ENCODE data around the gene ERAP2.

DNA sequence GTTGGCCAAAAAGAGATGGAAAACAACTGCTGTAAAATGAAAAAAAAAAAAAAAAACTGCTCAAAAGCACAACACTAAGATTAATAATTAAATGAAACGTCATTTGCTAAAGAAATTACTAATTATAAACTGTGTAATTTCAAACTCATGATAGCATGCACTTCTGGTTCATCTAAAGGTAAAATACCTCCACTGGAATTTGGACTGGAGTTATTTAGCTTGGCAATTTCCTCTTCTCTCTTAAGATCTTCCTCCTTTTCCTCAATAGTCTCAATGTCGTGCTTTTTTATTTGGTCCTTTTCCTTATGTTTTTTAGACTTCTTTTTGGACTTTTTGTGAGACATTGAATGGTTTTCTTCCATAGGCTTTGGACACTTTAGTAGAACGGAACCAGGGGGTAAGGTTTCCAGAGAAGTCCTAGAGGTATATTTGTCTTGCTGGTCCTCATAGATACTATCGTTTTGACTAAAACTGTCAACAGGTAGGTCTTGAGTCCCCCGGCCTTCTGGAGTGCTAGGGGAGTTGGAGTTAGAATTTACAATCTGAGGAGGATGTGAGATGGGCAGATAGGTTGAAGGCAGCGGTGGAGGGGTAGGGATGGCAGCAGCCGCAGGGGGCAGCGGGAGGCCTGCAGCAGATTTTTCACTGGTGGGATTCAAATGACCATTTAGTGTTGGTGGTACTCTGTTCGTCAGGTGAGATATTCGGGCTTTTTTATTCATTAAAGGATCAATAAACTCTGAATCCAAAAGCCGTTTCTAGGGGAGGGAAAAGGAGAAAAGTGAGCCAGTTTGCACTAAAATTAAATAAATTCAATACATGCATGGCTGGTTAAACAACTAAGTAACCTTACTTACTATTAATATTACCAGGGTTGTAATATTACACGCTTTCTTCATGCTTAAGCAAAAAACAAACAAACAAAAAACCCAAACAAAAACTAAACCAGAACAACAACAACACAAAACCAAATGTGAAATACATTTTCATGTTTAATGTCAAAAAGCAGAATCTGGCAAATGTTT, 63.3 kb downstream of the ELL2 start:
- PRO-cap, result no peak

- PRO-cap, result unidirectional peak, minus-strand start at chr5:95928086
Observed at GRCh38 chr5:95928029-95928411, 33.6 kb downstream of the ELL2 start.

GRCh38 chr5:95930638-95931558, 30.8 kb downstream of the ELL2 start:
- PRO-cap, result no peak

DNA sequence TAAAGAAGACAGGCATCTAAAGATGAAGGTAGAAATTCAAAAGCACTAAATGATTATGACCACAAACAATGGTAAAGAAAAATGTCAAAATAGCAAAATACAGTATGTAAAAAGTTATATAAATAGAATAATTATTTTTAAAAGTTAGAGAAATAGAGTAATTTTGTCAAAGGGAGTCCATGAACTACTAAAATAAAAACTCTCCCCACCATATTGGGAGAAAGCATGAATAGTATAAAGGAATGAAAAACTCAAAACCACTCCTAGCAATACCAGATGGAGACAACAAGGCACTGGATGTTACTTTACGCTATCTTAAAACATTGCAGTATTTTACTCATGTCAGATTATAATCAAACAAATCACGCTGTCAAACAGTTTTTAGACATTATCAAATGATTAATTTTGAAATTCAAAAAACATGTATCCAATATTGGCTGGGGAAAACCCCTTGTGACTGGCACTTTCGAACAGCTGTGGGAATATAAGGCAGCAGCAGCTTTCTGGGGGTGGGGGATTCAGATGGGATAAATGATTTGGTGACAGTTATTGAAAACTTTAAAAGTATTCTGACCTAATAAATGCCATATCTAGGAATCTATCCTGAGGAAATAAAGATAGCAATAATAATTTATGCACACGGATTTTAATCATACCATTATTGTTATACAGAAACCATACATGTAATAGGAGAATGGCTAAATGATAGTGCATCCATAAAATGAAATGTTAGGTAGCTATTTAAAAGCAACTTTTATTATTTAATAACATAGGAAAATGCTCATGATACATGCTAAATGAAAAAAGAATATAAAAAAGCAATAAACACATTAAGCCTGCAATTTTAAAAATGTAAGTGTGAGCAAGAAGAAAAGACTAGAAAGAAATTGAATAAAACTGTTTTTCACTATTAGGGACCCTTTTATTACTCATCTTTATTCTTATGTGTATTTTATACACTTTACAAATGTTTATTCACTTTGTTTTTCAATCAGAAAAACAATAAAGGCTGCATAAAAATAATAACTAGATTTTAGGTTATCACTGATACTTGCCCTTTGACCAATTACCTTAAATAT, 28.6 kb downstream of the ELL2 start:
- PRO-cap, result no peak

DNA sequence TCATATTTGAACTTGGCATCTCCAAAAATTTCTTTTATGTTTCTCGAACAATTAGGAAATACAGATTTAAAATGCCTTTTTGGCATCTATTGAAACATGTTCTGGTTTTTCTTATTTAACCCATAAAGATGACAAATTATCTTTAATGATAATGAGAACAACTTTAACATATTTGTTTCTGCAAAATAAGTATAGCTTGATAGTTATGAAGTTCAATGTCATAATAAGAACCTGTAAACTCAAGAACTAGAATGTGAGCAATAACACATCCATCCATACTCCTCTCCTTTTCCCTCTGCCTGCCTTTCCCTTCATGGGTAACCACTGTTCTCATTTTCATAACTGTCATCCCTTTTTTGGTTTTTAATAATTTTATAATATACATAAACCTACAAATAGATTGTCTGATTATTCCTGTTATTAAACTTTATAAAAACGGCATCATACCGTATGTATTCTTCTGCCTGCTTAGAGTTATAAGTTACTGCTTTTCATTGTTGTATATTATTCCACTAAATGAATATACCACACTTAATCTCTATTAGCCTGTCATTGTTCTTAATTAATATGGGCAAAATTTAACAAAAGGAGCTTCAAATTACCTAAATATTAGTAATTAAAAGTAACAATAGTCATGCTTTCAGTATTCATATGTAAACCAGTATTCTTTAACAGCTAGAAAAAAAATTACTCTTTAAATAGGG, 26.7 kb downstream of the ELL2 start:
- PRO-cap, result no peak

DNA sequence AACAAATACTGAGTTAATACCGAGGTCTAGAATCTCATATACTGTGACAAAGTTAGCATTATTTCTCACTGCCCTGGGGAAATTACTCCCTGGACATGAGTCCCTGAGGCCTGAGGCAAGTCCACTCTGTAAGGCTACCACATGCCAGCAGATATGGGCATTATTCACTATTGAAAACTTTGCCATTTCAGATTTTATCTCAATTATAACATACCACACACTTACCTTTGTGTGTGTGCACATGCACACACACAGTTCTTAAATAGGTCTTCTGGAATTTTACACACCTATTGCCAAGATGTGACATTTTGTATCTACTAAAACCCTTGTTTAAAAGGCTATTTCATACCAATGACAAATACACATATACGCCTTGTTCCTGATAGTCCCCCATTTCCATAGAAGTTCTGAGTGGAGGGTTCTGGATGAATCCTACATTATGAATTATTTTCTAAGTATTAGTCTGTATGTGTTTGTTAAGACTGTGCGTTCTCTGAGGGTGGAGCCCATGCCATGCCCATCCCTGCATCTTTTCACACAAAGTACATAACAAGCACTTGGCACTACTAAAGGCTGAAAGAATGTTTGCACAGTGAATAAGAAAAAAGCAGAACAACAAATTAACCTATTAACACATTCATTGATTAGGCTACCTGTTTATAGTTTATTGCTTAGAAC, 22.7 kb downstream of the ELL2 start:
- PRO-cap, result no peak

- PRO-cap, result bidirectional peak, plus-strand start at chr5:95963007, minus-strand start at chr5:95962936
Observed at GRCh38 chr5:95962693-95963155, 1.1 kb upstream of the ELL2 start.

GRCh38 chr5:96110380-96110955, 148.8 kb upstream of the ELL2 start:
- PRO-cap, result no peak

GRCh38 chr5:96122265-96122657, 160.6 kb upstream of the ELL2 start:
- PRO-cap, result no peak

- PRO-cap, result no peak
Observed at GRCh38 chr5:96146730-96147207, 185.1 kb upstream of the ELL2 start.

- PRO-cap, result no peak
Observed at GRCh38 chr5:96235153-96235683, 197.8 kb downstream of the PCSK1 start.

- PRO-cap, result no peak
Observed at GRCh38 chr5:96629672-96630353, 32.4 kb upstream of the CAST start.

GRCh38 chr5:96702386-96702955, 40.3 kb downstream of the CAST start:
- PRO-cap, result bidirectional peak, plus-strand start at chr5:96702806, minus-strand start at chr5:96702561

DNA sequence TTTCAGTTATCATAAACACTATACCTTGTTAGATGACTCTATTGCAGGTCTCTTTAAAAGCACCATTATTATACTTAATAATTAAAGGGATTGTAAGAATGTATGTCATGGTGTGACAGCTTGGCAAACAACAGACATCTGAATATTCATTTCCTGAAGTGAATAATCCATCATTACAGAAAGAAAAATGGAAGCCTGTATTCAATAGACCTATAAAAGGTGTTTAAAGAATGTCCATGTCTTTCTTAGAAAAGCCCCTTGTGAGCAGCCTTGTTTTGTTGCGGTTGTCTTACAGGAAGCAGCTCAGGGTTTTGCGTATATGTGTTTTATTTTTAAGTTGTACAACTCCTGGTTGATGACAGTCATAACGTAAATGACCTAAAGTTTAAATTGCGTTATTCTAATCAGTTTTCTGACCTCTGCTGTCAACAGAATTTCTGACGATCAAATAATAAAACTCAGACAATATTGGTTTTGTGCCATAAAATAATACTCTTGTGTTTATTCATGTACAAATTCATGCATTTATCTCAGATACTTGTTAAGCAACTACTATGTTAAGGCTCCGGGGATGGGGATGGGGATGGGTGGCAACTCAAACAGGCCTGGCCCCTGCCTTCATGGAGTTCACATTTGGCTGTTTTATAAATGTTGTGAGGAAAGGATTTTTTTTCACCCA, 53.9 kb downstream of the CAST start:
- PRO-cap, result no peak

- PRO-cap, result no peak
Observed at GRCh38 chr5:96764883-96765553, 42.7 kb downstream of the ERAP1 start.

- PRO-cap, result no peak
Observed at GRCh38 chr5:96875773-96876942, at the start of gene ERAP2. ERAP2 (plus strand) TSS chr5:96876500.

DNA sequence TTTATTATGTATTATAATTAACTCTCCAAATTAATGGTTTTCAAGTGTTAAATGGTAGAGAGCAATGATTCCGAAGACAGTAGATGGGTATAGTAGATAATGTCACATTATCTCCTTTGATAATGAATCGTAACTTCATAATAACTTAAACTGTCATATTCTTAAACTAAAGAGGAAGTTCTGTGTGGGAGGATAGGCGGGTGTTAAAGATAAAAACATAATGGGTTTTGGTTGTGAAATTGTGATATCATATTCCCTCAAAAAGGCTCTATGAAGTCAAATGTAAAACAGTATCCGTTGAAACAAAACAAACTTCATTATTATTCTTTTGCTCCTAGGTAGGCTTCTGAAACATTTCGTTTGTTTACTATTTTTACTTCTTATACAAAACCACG, 3.1 kb upstream of the LNPEP start:
- PRO-cap, result no peak

DNA sequence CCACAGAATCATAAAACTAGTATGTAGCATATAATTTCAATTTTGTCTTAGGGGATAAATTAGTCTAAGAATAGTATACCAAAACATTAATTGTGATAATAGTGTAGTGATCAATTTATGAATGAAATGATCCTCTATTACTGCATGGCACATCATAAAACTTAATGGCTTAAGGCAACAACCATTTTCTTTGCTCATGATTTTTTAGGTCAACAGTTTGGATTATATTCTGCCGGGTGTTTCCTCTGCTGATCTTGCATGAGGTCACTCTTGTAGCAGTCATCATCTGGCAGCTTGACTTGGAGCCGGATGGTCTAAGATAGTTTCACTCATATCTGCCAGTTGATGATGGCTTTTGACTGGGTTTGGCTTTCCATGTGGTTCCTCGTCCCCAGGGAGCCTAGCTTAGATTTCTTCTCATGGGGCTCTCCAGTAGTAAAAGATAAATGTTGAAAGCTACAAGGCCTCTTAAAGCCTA, 27.3 kb downstream of the LNPEP start:
- PRO-cap, result no peak

GRCh38 chr5:97165627-97166292, 17.3 kb downstream of the RIOK2 start:
- PRO-cap, result no peak

GRCh38 chr5:98309577-98310369, 463.7 kb upstream of the RGMB start:
- PRO-cap, result no peak